Endothelial cell of umbilical vein (primary cell): ENCODE results near the gene ITIH5.

- PRO-cap, result no peak
CAGE:
- cytosol, long polyA minus RNA, result no peak
- cytosol, long polyA plus RNA, result no peak
- long polyA plus RNA, result no peak
- nucleus, long polyA minus RNA, result no peak
- nucleus, long polyA plus RNA, result no peak
Measured at GRCh38 chr10:6065883-6066377, 3.8 kb upstream of the IL2RA start.

GRCh38 chr10:6108373-6108812 lies 19.6 kb downstream of the RBM17 start:
- PRO-cap, result no peak
CAGE:
- cytosol, long polyA minus RNA, result no peak
- cytosol, long polyA plus RNA, result no peak
- long polyA plus RNA, result no peak
- nucleus, long polyA minus RNA, result no peak
- nucleus, long polyA plus RNA, result no peak

GRCh38 chr10:6173023-6173525 lies 29.7 kb upstream of the PFKFB3 start:
- PRO-cap, result no peak
CAGE:
- cytosol, long polyA minus RNA, result no peak
- cytosol, long polyA plus RNA, result no peak
- long polyA plus RNA, result no peak
- nucleus, long polyA minus RNA, result no peak
- nucleus, long polyA plus RNA, result no peak

DNA sequence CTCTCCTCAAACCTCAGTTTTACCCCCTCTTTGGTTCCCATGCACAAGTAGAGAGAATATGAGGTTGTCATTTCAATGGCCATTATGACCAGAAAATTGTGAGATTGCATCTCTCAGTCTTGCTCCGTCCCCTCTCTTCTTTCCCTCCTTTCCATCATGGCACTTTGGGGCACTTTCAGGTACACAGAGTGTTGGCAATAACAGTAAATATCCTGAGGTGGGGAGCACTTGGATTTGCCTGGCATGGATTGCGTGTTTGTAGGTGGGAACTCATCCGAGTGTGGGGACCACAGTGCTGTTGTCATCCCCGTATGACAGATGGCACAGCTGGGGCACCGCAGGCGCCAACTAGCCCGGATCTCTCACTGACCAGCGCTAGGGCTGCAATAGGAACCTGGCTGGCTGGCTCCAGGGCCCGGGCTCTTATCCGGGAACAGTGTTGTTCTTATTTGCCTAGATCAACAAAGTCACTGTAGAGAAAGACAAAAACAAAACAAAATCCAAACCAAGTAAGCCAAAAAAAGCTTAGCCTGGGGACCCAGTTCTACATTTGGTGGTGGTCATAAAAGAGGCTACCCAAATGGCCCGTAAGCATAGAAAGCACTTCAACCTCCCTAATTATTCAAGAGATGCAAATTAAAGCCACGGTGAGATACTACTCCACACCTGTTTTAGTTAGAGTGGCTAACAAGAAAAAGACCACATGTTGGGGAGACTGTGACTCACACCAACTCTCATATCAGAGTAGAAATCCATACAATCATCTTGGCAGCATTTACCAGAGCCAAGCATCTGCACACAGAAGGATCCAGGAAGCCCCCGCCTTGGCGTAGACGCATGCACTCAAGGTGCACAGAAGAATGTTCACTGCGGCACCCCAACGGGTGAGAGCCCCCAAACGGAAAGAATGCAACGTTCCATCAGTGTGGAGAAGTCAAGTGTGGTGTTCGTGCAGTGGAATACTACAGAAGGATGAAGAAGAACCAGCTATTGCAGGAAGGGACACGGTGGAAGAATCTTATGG lies 27.3 kb upstream of the PFKFB3 start:
- PRO-cap, result no peak
CAGE:
- cytosol, long polyA minus RNA, result no peak
- cytosol, long polyA plus RNA, result no peak
- long polyA plus RNA, result no peak
- nucleus, long polyA minus RNA, result no peak
- nucleus, long polyA plus RNA, result no peak

- PRO-cap, result no peak
CAGE:
- cytosol, long polyA minus RNA, result no peak
- cytosol, long polyA plus RNA, result no peak
- long polyA plus RNA, result no peak
- nucleus, long polyA minus RNA, result no peak
- nucleus, long polyA plus RNA, result no peak
Measured at GRCh38 chr10:6221262-6221666, 18.5 kb downstream of the PFKFB3 start.

- PRO-cap, result no peak
CAGE:
- cytosol, long polyA minus RNA, result no peak
- cytosol, long polyA plus RNA, result no peak
- long polyA plus RNA, result no peak
- nucleus, long polyA minus RNA, result no peak
- nucleus, long polyA plus RNA, result no peak
Measured at GRCh38 chr10:6222309-6223083, 19.8 kb downstream of the PFKFB3 start.

DNA sequence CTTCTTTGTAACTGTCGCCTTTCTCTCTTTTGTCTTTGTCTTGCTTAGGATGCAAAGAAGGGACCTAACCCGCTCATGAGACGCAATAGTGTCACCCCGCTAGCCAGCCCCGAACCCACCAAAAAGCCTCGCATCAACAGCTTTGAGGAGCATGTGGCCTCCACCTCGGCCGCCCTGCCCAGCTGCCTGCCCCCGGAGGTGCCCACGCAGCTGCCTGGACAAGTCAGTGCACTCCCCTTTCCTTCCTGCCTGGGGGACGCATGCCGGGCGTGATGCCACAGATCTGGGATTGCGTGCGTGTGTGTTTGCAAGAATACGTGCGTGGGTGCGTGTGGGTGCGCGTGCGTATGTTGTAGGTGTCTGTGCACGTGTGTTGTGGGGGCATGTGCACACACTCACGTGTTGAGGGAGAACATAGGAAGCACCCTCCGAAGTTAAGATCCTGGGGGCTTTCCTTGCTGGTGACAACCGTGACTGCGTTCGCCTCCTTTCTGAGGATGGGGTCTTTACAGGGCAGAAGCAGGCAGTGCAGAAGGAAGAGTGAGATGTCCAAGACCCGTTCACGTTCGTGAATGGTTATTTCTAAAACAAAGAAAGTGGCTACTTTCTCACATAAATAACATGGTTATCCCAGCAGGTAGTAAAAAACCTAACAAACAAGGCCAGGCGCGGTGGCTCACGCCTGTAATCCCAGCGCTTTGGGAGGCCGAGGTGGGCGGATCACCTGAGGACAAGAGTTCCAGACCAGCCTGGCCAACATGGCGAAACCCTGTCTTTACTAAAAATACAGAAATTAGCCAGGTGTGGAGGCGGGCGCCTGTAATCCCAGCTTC lies 23.6 kb downstream of the PFKFB3 start:
- PRO-cap, result no peak
CAGE:
- cytosol, long polyA minus RNA, result no peak
- cytosol, long polyA plus RNA, result no peak
- long polyA plus RNA, result no peak
- nucleus, long polyA minus RNA, result no peak
- nucleus, long polyA plus RNA, result no peak

GRCh38 chr10:6399271-6399612 lies 180.8 kb downstream of the PRKCQ start:
- PRO-cap, result no peak
CAGE:
- cytosol, long polyA minus RNA, result no peak
- cytosol, long polyA plus RNA, result no peak
- long polyA plus RNA, result no peak
- nucleus, long polyA minus RNA, result no peak
- nucleus, long polyA plus RNA, result no peak

- PRO-cap, result no peak
CAGE:
- cytosol, long polyA minus RNA, result no peak
- cytosol, long polyA plus RNA, result no peak
- long polyA plus RNA, result no peak
- nucleus, long polyA minus RNA, result no peak
- nucleus, long polyA plus RNA, result no peak
Measured at GRCh38 chr10:6498554-6499269, 81.4 kb downstream of the PRKCQ start.

- PRO-cap, result no peak
CAGE:
- cytosol, long polyA minus RNA, result no peak
- cytosol, long polyA plus RNA, result no peak
- long polyA plus RNA, result no peak
- nucleus, long polyA minus RNA, result no peak
- nucleus, long polyA plus RNA, result no peak
Measured at GRCh38 chr10:6586334-6587005, 6.4 kb upstream of the PRKCQ start.

DNA sequence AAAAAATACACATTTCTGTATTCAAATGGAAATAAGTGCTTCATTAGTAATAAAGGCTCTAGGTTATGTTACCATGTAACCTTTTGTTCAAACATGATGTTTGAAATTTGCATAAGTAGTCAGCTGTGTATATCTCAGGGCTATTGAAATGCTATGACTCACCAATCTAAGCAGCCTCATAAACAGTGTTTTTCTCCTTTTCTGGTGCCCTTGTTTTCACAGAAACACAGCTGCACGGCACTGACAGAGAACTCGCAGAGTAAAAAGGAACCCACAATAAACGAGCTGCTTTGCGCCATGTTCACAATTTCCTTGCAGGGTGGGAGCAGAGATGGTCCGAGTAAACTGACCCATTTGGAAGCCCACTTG lies 176.0 kb upstream of the PRKCQ start:
- PRO-cap, result unidirectional peak, plus-strand start at position 257 of the sequence
CAGE:
- cytosol, long polyA minus RNA, result no peak
- cytosol, long polyA plus RNA, result no peak
- long polyA plus RNA, result no peak
- nucleus, long polyA minus RNA, result no peak
- nucleus, long polyA plus RNA, result no peak

DNA sequence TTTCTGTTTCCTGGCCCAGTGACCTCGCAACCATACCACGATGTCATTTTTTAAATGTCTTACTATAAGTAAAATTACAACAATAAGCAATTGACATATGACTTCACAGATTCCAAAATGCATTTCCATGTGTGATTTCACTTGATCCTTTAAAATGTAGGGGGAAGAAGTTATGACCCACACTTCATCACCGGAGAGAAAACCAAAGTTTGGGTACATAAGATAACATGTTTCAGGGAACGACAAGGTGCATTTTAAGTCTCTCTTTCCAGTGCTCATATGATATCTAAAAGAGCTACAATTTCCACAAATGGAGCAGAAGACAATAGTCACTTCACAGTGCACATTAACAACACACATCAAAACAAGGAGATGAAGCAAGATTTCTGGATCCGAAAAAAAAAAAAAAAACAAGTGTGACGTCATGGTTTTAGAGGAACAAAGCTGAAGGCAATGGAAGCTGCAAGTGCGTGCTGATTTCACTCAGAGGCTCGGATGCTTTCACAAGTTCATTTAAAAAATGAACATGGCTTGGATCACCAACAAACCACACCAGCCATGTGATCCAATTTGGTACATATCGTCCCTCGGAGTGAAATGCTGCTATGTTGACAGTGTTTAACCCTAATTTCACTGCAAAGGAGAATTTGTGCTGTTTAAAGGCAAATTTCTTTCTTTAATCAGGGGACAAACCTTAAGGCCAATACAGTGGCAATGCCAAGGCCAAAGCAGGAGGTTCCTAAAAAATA lies 336.9 kb upstream of the PRKCQ start:
- PRO-cap, result no peak
CAGE:
- cytosol, long polyA minus RNA, result no peak
- cytosol, long polyA plus RNA, result no peak
- long polyA plus RNA, result no peak
- nucleus, long polyA minus RNA, result no peak
- nucleus, long polyA plus RNA, result no peak

DNA sequence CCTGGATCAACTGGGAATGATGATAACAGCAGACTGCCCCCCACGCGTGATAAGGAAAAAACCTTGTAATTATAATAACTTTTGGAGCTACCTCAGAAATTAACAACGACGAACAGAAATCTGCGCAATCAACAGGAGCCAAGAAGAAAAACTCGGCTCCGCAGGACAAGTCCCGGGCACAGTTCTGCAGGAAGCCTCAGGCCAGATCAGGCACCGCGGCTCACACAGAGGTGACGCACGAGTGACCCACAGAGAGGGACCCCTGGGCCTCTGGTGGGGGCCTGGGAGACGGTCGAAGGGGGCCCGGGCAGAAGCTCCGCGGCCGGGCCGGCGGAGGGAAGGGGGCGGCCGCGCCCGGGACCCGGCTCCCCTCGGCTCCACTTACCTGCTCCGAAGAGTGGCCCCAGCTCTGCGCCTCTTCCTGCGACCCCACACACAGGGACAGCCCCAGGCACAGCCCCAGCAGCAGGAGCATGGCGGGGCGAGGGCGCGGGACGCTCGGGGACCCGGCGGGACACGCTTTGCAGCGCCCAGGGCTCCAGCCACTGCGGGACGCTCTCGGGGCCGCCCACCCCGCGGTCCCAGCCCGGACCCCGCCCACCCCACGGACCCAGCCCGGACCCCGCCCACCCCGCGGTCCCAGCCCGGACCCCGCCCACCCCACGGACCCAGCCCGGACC lies at the start of gene ITIH5:
Gene ITIH5 (minus strand): TSS at position 549 of the 680 bp plus-strand sequence.
- PRO-cap, result no peak
CAGE:
- cytosol, long polyA minus RNA, result no peak
- cytosol, long polyA plus RNA, result no peak
- long polyA plus RNA, result no peak
- nucleus, long polyA minus RNA, result no peak
- nucleus, long polyA plus RNA, result no peak

DNA sequence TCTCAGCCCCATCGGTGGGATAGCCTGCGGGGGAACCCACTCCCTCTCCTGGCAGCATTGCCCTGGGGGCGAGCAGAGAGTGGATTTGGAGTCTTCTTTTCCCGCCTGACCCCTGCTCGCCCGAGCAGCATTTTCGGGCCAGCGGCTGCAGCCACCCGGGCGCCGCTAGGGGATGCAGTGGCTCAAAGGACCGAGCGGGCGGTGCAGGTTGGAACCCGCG lies 1.3 kb upstream of the GATA3 start:
- PRO-cap, result bidirectional peak, plus-strand start outside the sequence, minus-strand start at position 179 of the sequence
CAGE:
- cytosol, long polyA minus RNA, result no peak
- cytosol, long polyA plus RNA, result no peak
- long polyA plus RNA, result no peak
- nucleus, long polyA minus RNA, result start-site peak on the minus strand centred at position 144 of the sequence, 82 bp wide, 5 reads
- nucleus, long polyA plus RNA, result no peak

DNA sequence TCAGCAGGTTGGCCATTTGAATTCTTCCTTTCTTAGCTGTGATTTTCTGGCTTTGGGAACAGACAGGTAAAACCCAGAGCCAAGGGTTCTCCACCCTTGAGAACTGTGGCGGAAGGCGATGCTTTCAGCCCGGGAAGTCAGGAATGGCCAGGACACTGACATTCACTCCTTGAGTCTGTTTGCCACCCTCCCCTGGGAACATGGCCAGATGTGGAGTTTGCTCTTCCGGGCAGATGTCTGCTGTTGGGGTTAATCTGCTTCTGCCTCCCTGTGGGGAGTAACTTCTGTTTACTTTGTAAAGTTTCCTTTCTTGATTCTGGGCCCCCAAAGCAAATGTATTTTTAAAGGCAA lies 17.7 kb downstream of the GATA3 start:
- PRO-cap, result no peak
CAGE:
- cytosol, long polyA minus RNA, result no peak
- cytosol, long polyA plus RNA, result no peak
- long polyA plus RNA, result no peak
- nucleus, long polyA minus RNA, result no peak
- nucleus, long polyA plus RNA, result no peak

DNA sequence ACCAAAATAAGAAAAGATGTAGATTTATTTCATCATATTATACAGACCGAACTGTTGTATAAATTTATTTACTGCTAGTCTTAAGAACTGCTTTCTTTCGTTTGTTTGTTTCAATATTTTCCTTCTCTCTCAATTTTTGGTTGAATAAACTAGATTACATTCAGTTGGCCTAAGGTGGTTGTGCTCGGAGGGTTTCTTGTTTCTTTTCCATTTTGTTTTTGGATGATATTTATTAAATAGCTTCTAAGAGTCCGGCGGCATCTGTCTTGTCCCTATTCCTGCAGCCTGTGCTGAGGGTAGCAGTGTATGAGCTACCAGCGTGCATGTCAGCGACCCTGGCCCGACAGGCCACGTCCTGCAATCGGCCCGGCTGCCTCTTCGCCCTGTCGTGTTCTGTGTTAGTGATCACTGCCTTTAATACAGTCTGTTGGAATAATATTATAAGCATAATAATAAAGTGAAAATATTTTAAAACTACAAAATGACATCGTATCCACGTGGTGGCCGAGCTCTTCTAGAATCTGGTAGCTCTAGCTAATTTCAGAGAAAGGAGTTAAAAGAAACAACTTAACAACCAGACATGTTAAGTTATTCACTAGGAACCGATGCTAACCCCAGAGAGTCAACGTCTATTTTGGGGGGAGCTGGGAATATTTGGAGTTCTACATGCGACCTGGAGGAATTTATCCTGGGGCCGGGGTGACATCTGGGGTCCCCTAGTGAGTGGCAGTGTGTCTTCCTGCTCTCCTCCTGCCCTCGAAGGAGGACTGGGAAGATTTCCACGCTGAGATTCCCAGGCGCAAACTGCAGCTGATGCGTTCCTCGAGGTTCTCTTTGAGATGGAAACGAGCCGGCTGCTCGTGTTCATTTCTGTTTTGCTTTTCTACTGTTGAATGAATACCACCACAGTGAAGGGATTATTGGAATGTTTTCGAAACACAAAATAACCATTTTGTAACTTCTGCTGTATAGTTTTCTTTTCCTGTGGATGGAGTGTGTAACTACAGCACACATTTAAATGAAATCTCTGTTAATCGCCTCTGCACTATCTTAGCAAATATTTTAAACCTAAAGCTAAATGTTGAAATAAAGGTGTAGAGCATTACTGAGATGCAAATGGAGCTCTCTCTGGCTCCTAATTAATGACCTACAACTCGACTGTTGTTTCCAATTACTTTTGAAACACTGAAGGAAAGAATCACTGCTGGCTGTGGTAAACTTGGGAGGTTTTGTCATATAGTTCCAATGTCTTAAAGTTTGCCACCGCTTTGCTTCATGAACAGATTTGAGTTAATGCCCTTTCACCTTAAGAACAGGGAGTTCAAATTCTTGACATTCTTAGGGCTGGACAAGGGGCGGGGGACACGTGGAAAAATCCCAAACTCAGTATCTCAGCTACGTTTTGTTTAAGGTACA lies 20.7 kb downstream of the GATA3 start:
- PRO-cap, result no peak
CAGE:
- cytosol, long polyA minus RNA, result no peak
- cytosol, long polyA plus RNA, result no peak
- long polyA plus RNA, result no peak
- nucleus, long polyA minus RNA, result no peak
- nucleus, long polyA plus RNA, result no peak

GRCh38 chr10:10092584-10092885 lies 925.1 kb upstream of the CELF2 start:
- PRO-cap, result no peak
CAGE:
- cytosol, long polyA minus RNA, result no peak
- cytosol, long polyA plus RNA, result no peak
- long polyA plus RNA, result no peak
- nucleus, long polyA minus RNA, result no peak
- nucleus, long polyA plus RNA, result no peak

DNA sequence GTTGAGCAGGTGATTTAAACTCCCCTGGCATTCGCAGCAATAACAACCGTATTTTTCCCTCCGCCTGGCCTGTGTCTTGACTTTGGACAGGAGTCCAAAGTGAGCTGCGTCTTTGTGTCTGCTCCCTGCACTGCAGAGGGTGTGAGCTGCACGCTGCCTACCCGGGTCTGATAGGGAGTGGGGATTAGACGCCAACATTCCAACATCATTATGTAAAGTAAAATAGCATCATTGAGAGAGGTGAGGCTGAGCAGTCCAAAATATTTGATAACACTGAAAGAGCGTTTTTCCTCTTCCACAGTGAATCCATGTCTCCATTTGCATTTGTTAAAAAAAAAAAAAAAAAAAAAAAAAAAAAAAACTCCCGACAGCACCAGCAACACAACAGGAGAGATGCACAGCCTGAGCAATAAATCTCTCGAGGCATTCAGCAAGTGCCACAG lies 68.6 kb downstream of the CELF2 start:
- PRO-cap, result no peak
CAGE:
- cytosol, long polyA minus RNA, result no peak
- cytosol, long polyA plus RNA, result no peak
- long polyA plus RNA, result no peak
- nucleus, long polyA minus RNA, result no peak
- nucleus, long polyA plus RNA, result no peak

DNA sequence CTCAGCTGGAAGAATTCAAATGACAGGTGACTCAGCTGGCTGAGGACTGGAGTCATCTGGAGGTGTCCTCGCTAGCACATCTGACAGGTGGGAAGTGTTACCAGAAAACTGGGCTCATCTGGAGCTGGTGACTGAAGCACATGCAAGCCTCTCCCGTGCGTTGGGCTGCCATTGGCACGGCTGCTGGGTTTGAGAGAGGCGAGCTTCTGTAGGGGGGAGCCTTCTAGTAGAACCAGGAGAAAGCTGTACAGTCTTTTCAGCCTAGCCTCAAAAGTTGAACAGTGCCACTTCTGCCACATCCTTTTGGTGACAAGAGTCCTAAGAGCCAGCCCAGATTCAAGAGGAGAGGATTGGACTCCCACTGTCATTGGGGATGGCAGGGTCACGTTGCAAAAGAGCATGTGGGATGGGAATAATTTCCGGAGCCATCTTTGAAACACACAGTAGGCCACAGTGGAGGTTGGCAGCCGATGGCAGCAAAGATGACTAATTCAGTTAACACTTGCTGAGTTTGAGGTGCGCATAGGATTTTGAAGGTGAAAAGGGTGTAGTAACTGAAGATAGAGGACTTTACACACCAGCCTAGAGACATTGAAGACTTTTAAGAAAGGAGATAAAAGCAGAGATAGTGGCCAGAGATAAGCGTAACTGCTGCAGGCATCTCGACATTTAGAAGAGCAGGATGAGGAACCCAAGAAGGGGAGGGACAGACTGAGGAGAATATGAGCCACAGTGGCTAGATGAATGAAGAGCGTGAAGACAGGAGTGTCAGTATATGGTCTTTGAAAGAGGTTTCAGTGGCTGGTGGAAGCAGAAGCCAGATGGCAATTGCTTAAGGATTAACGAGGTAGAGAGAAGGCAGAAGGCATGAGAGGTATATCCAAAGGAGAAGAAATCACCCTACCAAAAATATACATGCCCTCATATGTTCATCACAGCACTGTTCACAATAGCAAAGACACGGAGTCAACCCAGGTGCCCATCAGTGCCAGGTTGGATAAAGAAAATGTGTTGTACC lies 71.4 kb downstream of the CELF2 start:
- PRO-cap, result no peak
CAGE:
- cytosol, long polyA minus RNA, result no peak
- cytosol, long polyA plus RNA, result no peak
- long polyA plus RNA, result no peak
- nucleus, long polyA minus RNA, result no peak
- nucleus, long polyA plus RNA, result no peak

- PRO-cap, result no peak
CAGE:
- cytosol, long polyA minus RNA, result no peak
- cytosol, long polyA plus RNA, result no peak
- long polyA plus RNA, result no peak
- nucleus, long polyA minus RNA, result no peak
- nucleus, long polyA plus RNA, result no peak
Measured at GRCh38 chr10:11156520-11156995, 138.9 kb downstream of the CELF2 start.